Left ventricle myocardium (tissue), 1 donor: ENCODE measurements around a stretch of chr10.

DNA sequence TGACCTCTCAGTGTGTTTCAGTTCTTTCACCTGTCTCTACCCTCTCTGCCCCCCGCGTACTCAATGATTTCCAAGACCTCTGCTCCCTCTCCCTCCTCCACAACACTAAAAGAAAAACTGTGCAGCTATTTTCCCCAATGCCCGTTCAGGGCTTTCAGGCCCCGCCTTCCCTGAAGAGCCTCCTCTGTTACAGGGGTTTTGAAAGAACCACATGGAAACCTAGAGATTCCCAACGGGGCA, 128.7 kb downstream of the MTPAP start:
- PRO-cap, result no peak

DNA sequence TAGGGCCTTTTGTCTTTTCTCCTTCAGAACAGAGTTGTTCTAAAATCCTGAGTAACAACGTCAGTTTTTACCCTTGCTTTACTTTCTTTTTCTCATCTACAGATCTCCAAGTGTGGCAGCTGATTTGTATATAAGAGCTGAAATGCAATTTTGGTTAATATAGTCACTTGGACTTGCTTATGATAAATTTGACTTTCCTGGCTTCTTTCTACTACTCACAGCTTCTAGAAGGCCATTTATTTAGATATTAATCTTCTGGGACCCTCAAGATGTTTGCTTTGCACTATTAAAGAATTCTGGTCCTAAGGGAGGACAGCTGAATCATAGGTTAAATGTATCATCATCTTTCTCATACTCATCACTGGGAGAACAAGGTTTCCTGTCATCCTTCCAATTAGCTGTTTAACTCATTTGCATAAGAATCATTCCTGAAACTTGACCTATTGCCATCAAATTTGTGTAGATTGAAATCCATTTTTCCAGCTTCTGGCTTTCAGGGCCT, 4.0 kb downstream of the MAP3K8 start:
- PRO-cap, result no peak

DNA sequence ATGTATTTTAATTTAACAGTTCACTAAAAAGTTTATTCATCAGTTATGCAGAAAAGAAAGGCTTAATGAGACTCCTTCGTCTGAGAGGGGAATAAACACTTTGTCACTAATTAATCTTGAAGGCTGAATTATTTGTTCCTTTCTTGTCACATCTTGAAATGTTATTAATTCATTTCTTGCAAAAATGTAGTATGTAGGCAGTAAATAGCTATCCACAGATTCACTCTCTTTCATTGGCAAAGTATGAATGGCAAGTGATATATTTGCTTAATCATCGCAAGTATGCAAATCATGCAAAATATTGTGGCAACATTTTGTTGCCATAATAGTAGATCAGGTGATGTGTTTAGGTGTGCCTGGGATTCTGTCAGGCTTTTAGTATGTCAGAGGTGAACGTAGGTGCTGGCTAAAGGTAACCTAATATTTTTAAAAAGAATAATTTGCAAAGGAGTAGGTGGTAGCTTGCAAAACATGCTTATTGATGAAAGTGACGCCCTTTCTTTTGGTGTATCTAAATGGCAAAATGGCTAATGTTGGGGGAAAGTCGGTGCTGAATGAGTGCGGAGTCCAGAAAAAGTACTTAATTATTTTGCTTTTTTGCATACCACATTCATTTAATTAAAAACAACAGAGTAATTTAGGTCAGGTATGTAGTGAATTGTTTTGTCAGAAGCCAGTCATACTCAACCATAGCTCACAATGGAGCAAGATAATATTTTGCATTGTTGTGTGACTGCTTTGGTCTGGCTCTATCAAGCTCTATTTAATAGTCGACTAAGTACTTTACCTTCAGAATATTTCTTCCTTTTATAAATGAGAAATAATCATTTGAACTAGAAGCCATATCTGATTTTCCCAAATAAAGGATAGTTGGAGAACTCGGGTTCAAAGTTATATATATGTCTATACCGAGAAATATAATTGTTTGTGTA, 6.1 kb downstream of the MAP3K8 start:
- PRO-cap, result no peak

GRCh38 chr10:30445287-30445640, 11.3 kb downstream of the MAP3K8 start:
- PRO-cap, result no peak

GRCh38 chr10:30536315-30537055, 93.1 kb downstream of the LYZL2 start:
- PRO-cap, result no peak

GRCh38 chr10:30541798-30542405, 87.7 kb downstream of the LYZL2 start:
- PRO-cap, result no peak

GRCh38 chr10:30552947-30553574, 76.5 kb downstream of the LYZL2 start:
- PRO-cap, result no peak

- PRO-cap, result unidirectional peak, plus-strand start at chr10:30645454; unidirectional peak, minus-strand start at chr10:30645618
Observed at GRCh38 chr10:30645261-30645966, 15.9 kb upstream of the LYZL2 start.

- PRO-cap, result no peak
Observed at GRCh38 chr10:30736829-30737414, 107.4 kb upstream of the LYZL2 start.

- PRO-cap, result no peak
Observed at GRCh38 chr10:30848425-30848986, 183.2 kb downstream of the ZNF438 start.

DNA sequence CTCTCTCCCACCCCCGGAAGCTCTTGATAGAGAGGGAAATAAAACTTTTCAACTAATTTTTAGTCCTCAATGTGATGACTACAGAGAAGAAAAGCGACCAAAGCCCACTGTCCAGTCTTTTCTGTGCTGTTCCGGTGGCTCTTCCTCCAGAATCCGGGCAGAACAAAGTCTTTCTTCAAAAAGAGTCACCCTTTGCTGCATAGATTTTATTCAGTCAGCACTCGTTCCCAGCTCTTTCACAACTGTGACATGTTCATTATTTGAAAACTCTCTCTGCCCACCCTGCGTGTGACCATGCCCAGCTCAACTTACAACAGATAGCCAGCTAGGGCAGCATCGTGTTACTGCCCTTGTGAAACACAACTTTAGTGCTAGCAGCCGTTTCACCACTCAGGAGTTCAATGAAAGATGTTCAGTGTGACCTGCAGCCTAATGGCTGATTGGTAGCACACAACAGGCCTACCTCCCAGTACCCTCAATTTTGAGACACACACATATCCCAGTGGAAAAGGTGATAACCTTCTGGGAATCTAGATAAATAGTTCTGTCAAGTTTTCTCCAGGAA, 58.0 kb downstream of the ZNF438 start:
- PRO-cap, result bidirectional peak, plus-strand start at position 396 of the sequence, minus-strand start at position 244 of the sequence

- PRO-cap, result no peak
Observed at GRCh38 chr10:31029488-31030017, 2.1 kb downstream of the ZNF438 start.

- PRO-cap, result no peak
Observed at GRCh38 chr10:31120212-31120901, 88.7 kb upstream of the ZNF438 start.

DNA sequence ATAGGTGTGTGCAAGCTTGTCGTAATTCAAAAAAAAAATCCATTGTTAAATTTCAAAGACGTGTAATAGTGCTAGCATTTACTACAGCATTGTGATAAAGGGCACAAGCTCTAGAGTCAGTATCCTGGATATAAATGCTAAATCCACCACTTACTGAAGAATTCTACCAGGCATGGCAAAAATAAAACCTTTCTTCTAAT, 108.0 kb downstream of the ZEB1 start:
- PRO-cap, result no peak

GRCh38 chr10:31745422-31745972, 183.1 kb downstream of the ARHGAP12 start:
- PRO-cap, result no peak

- PRO-cap, result no peak
Observed at GRCh38 chr10:31761236-31761626, 167.4 kb downstream of the ARHGAP12 start.

DNA sequence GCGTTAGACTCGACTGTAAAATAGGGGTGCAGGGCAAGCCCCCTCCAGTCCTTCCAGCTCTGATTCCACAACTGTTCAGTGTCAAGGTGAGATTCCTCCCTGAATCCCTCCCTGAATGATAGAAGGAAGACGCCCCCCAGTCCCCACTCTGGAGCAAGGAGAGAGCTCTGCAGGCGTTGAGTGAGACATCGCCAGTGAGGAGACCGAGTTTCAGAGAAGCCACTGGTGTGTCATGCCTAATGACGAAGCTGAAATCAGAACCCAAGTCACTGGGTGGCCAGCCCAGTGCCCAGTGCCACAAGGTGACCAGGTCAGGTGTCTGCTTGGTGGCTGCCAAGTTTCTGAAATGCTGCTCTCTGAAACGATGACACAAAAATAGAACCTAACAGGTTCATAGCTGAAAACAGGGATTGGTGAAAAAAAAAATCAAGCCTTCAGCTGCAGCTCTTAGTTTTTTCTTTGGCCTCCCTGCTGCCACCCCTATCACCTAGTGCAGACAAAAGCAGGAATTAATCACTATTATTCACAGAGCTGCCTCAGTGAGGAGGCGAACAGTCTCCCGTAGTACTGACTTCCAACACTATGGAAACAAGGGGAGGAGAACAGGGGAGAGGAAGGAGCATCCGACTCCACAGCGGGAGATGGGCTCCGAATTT, 153.6 kb downstream of the ARHGAP12 start:
- PRO-cap, result no peak

- PRO-cap, result no peak
Observed at GRCh38 chr10:31891472-31892248, 37.0 kb downstream of the ARHGAP12 start.

DNA sequence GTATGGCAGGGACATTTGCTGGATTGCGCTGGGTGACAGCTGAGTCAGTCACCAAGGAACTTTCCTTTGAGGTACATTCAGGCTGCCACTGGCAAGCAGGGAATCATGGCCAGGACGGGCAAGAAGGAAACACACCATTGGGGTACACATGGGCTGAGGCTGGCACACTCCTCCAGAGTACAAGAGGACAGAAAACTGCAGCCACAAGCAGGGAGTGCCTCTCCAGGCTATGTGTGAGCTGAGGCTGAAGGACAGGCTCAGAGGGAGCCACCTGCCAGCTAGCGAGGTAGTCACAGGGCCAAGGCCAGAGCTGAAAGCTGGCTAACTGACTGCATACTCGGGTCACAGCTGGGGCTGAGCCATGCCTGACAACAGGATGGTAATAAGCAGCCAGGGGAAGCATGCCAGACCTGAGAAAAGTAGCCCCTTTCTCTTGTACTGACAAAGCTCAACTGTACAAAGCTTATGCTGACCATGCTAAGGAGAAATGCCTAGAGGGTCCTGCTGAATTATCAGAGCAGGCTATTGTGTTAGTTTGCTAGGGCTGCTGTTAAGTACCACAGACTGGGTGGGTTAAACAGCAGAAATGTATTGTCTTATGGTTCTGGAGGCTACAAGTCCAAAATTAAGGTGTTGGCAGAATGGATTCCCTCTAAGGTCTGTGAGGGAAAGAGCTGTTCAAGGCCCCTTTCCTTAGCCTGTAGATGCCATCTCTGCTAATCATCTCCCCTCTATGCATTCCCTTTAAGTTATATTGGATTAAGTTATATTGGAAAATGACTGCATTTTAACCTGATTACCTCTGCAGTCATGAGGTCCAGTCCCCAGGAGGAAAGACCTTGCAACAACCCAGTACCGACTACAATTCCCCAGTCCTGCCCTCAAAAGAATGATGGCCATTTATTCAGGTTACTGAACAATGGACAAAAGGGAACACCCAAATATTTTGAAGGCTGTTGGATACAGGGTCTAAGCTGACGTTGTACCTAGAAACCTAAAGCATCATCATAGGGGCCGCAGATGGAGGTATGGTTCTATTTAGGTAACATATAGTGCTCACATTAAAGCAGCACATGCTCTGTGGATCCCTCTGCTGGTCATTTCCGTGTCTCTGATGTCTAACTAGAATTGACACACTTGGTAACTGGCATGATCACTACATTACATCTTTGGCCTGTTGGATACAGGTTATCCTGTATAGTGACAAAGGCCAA, 51.7 kb downstream of the KIF5B start:
- PRO-cap, result no peak

DNA sequence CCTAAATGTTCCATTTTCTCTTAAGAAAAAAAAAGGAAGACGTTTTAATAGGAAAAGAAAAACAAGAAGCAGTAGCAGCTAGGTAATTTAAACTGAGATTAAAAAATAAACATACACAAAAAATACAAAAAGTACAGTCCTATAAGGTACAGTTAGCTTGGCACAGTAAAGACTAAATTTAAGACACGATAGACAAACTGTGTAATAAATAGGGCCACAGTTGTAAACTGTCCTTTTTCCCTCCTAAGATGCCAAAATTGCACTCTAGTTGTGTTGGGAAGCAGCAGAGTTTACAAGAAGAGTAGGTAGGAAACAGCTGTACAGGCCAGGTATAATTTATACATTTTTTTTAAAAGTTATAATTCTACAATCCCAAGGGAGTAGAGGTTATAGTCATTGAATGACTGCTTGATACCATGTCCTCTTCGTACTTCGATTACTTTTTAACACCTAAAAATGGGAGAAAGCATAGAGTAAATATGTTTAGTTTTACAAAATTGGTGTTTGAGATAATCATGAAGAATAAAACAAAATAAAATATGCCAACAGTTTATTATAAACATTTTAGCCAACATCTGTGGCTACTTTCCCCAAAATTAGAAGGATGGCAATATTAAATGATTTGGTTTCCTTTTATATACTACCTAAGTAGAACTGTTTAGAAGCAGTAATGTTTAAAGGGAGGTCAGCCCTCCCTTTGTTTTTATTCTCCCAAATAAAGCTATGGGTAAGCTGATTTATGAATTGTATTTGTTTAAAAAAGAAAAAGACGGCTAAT, 45.0 kb downstream of the KIF5B start:
- PRO-cap, result no peak